Cerebral cortex (tissue), 2 donors: ENCODE measurements around the gene HOOK1.

DNA sequence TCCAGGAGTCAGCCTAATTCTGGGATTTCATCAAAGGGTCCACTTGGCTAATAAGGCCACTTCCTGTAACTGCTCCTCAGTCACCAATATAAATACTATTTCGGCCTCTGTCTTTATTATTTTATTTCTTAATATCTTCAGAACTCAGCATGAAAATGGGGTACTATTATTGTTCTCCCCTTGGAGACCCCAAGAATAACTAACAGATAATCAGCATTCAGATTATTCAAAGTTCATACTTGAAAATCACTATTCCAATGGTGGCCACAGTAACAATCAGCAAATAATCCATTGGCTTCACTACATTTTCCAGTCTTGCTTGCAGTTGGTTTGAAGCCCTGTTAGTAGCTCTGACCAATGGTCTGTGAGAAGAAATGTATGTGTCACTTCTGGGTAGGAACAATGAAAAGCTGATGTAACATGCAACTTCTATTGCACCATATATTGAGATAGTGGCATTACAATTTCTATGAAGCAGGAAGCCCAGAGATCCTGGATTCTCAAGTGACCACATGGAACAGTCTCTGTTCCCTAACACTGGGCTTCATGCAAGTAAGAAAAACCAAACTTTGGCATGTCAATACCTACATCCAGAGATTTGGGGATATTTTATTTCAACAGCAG is 250.9 kb upstream of the DAB1 start:
- PRO-cap, 2 experiments: no peak in any of the 2 experiments

- PRO-cap, 2 experiments: no peak in any of the 2 experiments
Observed at GRCh38 chr1:58391999-58392724, 154.4 kb downstream of the OMA1 start.

GRCh38 chr1:58724984-58725324 is 25.1 kb upstream of the MYSM1 start:
- PRO-cap, 2 experiments: no peak in any of the 2 experiments

DNA sequence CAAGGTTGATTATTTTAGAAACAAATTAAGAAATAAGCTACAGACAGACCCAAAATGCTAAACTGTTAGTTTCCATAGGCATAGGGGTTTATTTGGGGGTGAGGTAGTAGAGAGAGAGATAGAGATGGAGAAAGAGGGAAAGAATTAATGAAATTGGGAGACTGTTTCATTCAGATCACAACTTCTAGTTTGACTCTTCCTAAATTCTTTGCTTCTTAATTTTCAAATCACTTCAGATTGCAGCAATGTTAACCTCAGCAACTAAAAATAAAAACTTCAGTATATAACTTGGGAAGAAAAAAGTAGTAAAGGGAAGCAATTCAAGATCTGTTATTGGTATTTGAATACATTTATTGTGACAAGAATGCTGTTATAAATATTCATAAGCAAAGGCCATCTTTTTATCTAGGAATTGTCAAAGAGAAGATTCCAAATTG is 3.4 kb downstream of the JUN start:
- PRO-cap, 2 experiments: no peak in any of the 2 experiments

GRCh38 chr1:58782725-58783648 is 860 bp downstream of the JUN start:
- PRO-cap, 2 experiments: peak in 1 of 2 experiments; most common plus-strand start chr1:58783084 (in 1); most common minus-strand start chr1:58782944 (in 1)

GRCh38 chr1:58786199-58786987 is 2.5 kb upstream of the JUN start:
- PRO-cap, 2 experiments: no peak in any of the 2 experiments

- PRO-cap, 2 experiments: no peak in any of the 2 experiments
Observed at GRCh38 chr1:58793424-58793789, 9.6 kb upstream of the JUN start.

DNA sequence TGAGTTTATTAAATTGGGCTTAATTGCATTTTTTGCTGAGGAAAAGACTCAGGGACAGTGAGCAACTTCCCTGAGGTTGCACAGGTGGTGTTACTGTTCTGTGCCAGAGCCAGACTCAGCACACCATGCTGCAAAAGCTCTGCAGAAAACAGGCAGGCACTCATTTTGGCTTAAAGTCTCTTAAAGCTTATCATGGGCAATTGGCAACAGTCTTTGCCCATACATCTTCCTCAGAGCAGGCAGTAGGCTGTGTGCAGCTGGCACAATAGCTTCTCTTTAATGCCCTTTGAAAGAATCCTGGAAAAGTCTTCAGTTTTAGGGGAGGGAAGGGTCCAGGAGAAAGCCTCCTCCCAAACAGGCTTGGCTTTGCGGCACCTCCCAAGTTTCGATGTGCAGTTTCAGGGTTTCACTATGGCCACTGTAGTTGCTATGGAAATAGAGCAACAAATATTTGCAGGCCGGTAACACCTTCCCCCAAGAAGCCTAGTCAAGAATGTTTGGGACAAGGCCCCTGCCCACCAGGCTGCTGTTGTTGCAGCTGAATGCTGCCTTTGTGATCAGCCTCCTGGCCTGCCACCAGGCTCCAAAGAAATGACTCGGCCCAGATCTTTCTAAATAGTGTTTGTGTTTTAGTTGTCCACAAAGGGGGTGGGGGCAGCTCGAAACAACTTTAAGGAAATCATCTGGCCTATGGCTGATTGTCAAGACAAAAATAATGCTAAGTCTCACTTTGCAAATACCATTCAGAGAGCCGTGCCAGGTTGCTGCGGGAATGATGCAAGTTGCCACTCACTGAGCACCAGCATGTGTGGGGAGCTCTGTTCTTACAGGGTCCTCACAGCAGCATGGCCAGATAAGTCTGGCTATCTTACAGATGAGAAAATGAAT is 90.9 kb upstream of the JUN start:
- PRO-cap, 2 experiments: no peak in any of the 2 experiments

- PRO-cap, 2 experiments: no peak in any of the 2 experiments
Observed at GRCh38 chr1:58955008-58955354, 171.1 kb upstream of the JUN start.

GRCh38 chr1:59124108-59124548 is 172.8 kb upstream of the FGGY start:
- PRO-cap, 2 experiments: no peak in any of the 2 experiments

DNA sequence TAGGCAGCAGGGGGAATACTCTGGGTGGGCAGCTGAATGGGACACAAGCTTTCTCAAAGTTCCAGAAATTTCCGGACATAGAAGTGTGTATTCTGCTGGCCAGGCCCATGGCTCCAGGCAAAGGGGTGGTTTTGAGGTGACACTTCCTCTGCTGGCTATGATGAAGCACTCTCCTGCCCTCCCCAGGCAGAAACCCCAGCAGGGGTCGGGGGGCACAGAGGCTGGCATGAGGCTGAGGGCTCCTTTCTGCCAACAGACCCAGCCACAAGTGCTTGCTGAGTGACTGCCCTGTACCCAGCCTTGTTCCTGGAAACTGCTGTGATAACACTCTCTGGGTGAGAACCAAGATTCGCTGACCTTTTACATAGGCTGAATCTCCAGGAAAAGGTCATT is 155.7 kb upstream of the FGGY start:
- PRO-cap, 2 experiments: no peak in any of the 2 experiments

DNA sequence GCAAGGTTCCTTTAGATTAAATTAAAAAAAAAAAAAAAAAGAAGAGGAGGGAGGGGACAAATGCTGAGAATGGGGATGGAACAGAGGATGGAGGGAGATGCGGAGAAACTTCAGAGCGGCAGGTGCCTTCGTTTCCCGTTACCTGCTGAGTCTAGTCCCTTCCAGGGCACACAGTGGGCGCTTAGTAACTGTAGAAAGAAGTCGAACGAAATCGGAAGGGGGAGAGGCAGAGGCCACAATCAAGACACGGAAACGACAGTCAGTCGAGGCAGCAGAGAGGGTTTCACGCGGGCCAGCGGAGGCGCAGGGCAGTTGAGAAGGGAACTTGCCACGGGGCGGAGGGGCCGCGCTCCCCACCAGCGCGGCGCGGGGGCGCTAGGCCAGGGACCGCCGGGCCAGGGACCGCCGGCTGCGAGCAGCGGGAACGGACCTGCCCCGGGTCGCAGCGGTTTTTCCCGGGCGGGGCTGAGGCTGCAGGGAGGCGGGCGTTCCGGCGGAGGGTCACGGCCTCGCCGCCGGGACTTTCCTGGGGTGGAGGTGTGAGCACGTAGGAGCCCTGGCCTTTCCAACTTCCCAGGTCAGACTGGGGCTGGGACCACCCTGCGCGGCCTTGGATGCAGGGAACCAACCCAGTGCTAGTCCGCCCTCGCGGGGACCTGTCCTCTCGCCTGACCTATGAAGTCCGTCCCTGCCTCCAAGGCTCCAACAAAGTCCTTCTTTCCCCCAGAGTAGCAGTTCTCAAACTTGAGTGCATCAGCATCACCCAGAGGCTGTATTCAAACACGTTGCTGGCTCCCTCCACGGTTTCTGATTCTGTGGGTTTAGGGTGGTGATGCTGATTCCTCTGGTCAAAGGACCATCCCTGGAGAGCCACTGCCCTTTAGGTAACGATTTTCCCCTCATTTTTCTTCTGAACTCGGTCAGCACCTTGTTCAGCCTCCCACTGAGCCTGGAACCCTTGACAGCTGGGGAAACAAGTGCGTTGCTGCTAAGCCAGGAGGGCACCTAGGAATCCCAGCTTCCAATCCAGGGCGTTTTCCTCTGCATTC is 150.0 kb upstream of the FGGY start:
- PRO-cap, 2 experiments: peak in 1 of 2 experiments; most common plus-strand start position 383 of the sequence (in 1)

DNA sequence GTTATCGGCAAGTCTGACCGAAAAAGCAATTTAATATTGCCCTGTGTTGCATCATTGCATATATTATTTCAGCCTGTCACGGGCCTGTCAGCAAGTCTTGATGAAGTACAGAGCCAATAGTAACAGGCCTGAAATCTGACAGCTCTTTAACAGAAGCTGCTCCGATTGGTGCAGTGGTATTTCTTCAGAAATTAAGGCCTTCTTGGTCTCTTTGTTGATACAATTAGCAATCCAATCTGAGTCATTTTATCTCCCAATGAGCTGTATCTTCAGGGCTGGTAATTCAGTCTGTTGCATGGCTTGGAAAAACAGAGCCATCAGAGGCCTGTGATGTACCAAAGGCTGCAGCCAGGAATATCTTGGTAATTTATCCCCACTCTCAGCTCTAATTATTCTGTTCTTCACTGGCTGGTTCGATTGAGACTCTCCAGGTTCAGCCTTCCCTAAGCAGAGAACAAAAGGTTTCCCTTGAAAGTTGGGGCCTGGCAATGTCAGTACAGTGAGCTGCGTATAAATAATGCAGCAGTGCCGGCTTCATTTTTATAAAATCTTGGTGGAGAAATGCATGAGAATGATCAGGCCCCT is 149.6 kb downstream of the FGGY start:
- PRO-cap, 2 experiments: no peak in any of the 2 experiments

- PRO-cap, 2 experiments: no peak in any of the 2 experiments
Observed at GRCh38 chr1:59533873-59534514, 237.1 kb downstream of the FGGY start.

DNA sequence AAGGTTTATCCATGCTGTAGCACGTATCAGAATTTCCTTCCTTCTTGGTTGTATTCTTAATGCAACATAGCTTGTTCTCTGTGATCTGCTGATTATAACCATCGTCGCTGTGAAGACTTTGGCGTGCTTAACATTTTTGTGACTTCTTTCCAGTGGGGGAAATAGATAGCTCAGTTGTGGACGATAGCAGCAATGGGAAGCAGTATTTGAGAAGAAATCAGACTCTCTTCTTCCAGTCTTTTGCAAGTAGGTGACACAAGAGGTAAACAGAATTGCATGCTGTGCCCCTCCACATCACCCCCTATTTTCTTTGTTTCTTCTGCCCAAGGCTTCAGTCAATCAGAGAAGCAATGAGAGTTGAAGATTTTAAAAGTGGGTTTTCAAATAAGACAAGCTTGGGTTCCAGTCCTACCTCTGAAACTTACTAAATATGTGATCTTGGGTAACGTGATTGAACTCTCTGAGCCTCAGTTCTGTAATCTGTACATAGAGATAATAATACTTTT is 117.2 kb upstream of the HOOK1 start:
- PRO-cap, 2 experiments: no peak in any of the 2 experiments

- PRO-cap, 2 experiments: peak in 1 of 2 experiments; most common minus-strand start chr1:59814549 (in 1)
Observed at GRCh38 chr1:59814189-59814719, 495 bp upstream of the HOOK1 start.

DNA sequence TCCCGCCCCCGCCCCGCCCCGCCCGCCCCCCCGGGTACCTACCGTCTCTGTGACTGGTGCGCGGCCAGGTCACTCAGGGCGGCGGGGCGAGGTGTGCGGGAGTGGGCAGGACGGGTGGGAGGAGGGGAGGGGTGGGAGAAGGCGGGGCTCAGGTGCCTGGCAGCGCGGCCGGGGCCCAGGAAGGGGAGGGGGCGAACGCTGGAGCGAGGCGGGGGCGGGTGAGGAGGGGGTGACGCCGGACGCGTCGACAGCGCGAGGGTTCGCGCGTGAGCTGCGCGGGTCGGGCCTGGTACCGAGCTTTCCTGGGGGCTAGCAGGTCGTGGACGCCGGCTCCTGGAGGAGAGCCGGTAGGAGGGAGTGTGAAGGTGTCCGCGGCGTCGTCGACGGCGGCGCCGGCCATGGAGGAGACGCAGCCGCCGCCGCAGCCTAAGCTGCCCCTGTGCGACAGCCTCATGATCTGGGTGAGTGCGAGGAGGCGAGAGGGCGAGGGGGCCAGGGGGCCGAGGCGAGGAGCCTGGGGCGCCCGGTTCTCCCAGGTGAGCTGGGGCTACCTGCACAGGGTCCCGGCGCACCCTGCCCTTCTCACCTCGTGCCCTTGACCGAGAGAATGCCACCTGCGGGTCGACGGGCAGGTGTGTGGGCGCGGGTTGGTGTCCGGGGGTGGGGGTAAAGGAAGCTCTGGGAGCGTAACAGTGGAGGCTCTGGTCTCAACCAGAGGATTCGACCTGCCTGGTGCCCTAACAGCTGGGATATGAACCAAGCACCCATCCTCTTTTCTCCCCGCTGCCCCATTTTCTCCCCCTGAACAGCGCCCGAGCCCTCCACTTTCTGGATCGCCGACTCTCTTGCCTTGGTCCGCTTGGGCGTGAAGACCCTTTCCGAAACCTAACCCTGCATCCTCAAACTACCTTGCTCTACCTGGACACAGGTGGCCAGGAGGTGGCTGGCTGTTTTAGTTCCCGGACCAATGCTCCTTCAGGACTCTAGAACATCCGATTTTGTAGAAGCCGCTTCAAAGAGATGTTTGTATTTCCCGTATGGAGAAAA is at the start of gene HOOK1:
Gene HOOK1, plus strand, starts transcription at position 230 of the 1,047 bp plus-strand sequence.
- PRO-cap, 2 experiments: peak in 1 of 2 experiments; most common plus-strand start position 72 of the sequence (in 1)

DNA sequence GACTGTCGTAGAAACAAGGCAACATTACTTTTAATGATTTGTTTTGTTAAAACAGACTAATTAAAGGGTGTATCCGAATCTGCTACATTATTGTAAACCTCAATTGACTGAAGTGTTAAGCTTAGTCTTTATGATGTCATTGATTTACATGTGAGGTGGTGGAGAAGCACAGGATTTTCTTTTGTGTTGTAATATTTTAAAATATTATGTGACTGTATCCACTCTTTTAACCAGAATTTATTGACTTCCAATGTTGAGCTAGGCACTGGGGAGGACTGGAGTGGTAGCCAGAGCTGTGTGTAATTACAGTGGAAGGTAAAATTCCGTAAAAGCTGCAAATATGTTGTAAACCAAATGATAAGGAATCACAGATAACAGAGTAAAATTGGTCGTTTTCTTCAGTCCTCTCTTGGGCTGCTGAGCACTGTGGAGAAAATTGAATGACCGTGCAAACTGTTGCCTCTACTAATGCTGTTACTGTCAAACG is 1.7 kb downstream of the HOOK1 start:
- PRO-cap, 2 experiments: no peak in any of the 2 experiments

DNA sequence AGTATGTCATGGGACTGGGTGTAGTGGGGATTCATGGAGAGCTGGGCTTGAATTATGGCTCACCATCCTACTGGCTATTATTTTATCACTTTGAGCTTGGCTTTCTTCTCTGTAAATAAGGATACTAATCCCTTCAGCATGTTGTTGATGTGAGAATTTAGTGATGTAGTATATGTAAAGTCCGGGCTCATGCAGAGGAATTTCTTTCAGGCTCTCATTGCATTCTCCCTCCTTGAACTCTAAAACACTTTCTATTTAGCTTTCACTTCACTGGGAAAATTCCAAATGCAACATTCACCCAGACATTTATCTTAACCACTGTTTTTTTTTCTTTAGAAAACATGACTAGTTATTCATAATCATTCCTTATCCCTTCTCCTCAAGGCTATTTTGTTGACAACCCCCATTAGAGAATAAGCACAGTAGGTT is 67.7 kb upstream of the CYP2J2 start:
- PRO-cap, 2 experiments: no peak in any of the 2 experiments

- PRO-cap, 2 experiments: no peak in any of the 2 experiments
Observed at GRCh38 chr1:60274337-60274689, 200.7 kb upstream of the C1orf87 start.